Cardiac septum (tissue), 1 donor: Measurements from ENCODE around the genes EOLA2, MAGEA4, CSAG2 and ZNF185.

DNA sequence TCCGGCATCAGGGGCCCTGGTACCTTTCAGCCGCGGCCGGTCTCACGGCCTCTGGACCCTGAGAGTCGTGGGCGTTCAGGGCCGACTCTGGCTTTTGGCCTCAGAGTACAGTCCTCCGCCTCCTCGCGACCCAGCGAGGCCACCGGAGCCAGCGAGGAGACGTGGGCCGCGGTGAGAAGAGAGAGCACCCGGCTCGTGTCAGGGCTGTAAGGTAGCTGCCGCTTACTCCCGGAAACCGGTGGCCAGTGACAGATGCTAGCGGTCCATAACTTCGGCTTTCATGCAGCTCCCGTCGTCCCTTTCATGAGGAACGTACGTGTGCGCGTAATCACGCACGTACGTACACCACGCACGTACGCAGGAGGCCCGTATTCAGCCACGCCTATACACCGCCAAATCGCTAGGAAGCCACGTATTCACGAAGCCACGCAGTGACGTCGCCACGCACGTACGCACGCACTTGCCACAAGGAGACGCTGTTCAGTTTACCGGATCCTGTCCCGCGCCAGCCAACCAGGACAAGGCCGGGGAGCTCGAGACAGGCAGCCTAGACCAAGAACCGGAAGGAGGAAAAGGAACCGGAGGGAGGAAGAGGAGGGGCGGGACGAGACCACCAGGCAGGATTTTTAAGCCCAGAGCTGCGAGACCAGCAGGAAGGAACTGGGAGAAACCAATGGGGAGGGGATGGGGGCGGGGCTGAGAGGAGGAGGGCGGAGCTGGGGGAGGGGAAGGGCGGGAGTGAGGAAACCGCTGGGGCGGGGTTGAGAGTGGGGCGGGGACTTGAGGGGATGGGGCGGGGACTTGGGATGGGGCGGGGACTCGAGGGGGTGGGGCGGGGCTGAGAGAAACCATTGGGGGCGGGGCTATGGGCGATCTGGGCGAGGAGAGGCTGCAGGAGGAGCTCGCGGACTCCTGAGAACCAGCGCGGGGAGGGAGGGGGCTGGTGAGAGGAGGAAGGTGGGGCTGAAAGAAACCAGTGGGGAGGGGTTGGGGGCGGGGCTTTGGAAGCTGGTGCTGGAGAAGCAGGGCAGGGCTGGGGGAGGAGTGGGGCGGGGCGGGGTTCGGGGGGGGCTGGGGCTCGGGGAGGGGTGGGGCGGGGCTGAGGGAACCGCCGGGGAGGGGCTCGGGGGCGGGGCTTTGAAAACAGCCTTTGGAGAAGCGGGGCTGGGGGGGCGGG lies at the start of gene EOLA2:
Gene EOLA2, minus strand, starts transcription at position 322 of the 1,177 bp plus-strand sequence.
- PRO-cap = bidirectional peak, plus-strand start at position 483 of the sequence, minus-strand start at position 305 of the sequence; bidirectional peak, plus-strand start at position 851 of the sequence, minus-strand start at position 662 of the sequence

- PRO-cap = no peak
These were observed 160.4 kb upstream of the MAMLD1 start for GRCh38 chrX:150202691-150203227.

DNA sequence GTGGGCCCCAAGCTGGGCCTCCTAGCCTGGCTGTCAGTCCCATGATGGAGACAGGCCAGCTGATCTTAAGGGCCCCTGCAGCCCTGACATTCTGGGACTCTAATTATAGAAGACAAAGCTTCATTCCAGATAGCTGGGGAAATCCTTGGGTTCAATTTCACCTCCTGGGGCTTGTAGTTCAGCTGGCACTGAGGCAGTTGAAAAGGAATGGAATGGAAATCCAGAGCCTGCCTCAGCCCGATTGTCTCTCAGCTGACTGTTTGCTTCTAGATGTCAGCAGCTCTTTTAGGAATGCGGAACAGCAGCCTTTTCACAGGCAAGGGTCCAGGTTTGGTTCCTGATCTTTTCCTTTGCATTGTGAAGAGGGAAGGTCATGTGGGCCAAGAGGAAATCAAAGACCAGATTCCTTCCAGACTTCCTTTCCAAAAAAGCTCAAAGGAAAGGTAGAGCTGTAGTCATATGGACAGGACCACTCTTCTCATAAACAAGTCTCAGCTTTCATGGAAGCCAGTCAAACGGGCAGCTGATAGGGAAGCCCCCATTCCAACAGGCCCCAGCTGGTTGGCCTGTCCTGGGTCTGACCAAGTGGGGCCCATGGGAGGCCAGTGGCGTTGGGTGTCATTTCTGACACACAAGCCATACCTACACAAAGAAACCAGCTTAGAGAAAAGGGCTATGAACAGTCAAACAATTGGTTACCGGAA lies 149.8 kb upstream of the MAMLD1 start:
- PRO-cap = bidirectional peak, plus-strand start at position 446 of the sequence, minus-strand start at position 262 of the sequence

DNA sequence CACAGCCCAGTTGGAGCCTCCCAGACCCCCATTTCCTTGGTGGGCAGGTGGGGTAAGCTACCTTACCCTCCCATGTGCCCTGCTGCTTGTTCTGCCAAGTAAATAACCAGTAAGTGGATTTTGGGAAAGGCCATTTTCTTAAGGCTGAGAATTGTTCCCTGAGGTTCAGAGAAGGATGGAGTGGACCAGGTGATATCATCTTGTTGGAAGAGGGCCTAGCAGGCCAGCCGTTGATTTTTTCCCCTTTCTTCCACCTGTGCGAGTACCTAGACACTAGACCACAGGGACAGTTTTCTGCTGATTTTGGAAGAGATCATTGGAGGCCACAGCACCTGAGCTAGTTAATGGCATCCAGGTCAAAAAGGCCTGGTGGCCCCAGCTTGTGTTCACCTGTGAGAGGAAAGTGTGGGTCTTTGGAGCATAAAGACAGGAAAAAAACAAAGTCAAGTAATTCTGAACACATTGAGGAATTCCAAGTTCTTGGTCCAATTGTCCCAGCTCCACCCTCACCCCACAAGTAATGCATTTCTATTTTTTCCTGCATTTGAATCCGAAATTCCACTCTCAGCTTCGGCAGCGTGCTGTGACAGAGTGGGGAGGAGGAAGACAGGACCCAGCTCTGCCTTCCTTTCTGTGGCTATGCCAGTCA lies 8.2 kb downstream of the MAMLD1 start:
- PRO-cap = no peak

- PRO-cap = bidirectional peak, plus-strand start at chrX:150509203, minus-strand start at chrX:150509072
These were observed 59.5 kb upstream of the MTM1 start for GRCh38 chrX:150508920-150509403.

GRCh38 chrX:150879410-150880156 lies 18.9 kb downstream of the CD99L2 start:
- PRO-cap = no peak

GRCh38 chrX:150897495-150898024 lies 908 bp downstream of the CD99L2 start:
- PRO-cap = no peak

GRCh38 chrX:151912183-151913121 lies at the start of gene MAGEA4:
Gene MAGEA4 (plus strand): TSS chrX:151912889.
- PRO-cap = no peak

GRCh38 chrX:151953393-151954225 lies 20.9 kb downstream of the GABRE start:
- PRO-cap = no peak

DNA sequence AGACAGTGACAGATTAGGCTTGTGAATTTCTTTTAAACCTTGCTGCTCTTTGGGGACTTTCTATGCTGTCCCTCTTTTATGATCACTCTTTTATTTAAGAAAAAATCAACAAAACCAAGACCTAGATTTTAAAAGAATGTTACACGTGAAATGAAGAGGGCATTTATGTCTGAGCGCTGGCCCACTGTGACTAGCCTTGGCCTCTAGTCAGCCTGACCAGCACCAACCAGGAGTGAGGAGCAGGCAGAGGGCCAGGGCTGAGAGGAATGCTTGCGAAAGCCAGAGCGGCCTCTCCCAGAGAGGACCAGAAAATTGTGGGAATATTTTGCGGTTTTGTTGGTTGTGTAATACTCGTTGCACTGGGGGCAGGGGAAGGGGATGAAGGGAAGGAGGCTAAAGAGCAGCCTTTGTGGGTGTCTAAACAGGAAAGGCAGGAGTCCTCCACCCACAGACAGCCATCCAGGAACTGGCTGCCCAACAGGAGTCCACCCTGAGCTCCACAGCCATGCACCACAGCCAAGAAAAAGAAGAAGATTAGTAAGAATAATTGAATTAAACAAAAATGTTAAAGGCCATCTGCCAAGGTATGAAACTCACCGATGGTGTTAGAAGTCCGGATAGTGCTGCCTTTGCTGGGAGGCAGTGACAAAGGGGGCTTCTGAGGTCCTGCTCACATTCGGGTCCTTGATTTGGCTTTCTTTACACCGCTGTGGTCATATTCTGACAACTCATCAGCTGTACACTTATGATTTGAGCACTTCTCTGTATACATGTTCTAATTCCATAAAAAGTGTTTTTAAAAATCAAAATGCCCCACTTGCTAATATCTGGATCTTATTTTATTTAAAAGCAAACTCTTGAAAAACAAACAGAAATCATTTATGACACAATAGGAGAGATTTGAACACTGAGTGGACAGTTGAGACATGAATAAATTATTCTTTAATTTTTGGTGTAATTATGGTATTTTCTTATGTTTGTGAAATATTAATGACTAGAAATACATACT lies 3.6 kb downstream of the GABRE start:
- PRO-cap = no peak

- PRO-cap = unidirectional peak, plus-strand start at chrX:151973453
These were observed 1.3 kb downstream of the GABRE start for GRCh38 chrX:151972968-151973806.

DNA sequence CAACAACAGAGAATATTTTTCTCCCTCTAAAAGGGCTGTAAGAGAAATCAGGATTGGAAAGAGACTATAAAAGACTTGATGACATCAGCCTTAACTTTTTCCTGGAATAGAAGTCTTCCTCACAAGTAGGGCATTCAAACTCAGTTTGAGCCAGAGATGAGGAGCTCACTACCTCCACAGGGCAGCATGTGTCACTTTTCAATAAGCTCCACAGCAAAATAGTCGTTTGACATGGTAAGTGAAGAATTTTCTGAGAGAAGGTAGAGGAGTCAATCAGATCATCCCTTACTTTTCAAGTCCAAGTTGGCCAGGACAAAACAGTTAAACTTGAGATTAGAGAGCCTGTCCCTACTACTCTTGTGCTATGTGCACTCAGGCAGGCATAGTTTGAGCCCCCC lies 9.0 kb upstream of the GABRE start:
- PRO-cap = no peak

DNA sequence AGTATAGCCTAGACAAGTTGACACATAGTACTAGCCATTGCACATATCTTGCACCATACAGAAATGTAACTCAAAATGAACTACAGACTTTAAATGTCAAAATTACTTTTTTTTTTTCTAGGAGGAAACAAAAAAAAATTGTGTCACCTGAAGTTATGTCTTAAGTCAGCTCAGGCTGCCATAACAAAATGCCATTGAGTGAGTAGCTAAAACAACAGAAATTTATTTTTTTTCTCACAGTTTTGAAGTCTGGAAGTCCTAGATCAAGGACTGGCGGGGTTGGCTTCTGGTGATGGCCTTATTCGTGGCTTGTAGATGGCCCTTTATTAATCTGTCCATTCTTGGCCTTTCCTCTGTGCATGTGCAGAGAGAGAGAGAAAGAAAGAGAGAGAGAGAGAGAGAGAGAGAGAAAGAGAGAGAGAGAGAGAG lies at the start of gene CSAG2:
Gene CSAG2, minus strand, starts transcription at position 51 of the 429 bp plus-strand sequence.
- PRO-cap = no peak

DNA sequence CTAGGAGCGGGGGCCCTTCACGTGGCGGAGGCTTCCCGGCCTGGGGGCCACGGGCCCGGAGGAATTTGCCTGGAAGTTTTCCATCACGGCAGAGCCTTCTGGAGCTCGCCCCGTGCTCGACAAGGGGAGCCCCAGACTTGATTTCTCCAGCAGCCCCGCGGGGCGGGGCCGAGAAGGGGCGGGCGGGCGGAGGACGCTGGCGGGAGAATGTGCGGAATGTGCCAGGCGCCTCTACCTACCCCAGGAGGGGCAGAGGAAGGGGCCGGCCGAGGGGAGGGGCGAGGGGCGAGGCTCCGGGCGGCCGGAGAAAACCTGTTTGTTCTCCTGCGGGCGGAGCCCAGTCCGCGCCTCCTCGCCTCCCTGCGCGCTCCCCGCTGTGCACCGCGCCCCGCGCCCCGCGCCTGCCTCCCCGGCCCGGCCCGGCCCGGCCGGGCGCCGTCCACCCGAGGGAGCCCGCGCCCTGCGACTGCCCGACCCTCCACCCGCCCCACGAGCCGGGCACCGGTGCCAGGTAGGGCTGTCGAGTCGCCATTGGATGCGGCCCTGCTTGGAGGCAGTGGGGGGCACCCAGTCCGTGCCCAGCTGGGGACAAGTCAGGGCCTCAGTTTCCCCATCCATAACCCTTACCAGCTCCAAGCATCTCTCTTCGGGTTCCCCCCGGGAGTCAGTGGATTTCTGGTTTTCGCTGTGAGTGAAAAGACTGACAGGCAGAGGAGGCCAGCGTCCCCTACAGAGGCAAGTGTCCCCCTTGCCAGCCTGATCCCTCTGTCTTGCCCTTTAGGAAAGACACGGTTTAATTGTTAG lies at the start of gene ZNF185:
Gene ZNF185, plus strand, starts transcription at position 340 of the 804 bp plus-strand sequence.
- PRO-cap = bidirectional peak, plus-strand start at position 340 of the sequence, minus-strand start at position 209 of the sequence

GRCh38 chrX:152932468-152932982 lies 34.7 kb downstream of the ZNF185 start:
- PRO-cap = no peak

DNA sequence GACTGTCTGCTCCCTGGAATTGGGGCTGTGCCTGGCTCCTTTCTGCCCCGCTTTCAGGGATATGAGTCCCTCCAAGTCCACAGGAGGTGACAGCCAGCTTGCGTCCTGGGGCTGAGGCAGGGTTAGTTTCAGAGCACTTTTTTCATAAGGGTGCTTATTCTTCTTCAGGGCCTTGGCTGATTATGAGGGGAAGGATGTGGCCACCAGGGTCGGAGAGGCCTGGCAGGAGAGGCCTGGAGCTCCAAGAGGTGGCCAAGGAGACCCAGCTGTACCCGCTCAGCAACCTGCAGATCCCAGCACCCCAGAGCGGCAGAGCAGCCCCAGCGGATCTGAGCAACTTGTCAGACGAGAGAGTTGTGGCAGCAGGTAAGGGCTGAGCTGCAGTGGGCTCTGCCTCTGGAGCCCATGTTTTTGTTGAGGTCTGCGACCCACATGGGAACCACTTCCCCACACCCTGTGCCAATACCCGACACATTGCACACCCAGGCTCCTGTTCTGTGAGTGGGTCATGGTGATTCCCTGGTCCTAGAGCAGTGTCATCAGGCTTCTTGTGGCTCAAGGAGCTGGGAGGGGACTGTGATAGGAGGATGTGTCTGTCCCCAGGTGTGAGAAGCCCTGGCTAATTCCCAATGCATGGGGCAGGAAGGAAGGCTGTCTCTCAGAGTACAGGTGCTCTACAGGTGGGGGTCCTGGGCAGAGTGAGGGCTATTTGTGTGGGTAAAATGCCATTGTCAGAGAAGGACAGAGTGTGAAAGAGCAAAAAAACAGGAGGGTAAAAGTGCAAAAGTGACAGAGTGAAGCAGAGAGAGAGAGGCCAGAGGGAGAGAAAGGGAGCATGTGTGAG lies 47.5 kb downstream of the ZNF185 start:
- PRO-cap = no peak

DNA sequence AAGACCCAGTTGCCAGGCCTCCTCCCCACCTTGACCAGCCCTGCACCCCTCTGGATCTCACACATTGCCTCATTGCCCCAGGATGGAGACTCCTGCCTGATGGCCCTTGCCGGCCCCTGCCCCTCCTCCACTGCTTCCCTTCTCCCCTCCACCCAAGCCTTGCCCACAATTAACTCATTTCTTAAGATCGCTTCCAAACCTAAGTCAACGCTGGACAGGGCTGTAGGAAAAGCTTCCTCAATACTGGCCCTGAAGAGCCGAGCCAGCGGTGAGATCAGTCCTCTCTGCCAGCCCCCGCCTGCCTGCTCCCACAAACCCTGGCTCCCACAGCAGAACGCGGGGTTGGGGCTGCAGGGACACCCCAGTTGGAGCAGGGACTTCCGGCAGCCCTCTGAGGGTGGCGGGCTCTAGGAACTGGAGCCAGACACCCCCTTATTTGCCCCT lies 7.5 kb upstream of the HAUS7 start:
- PRO-cap = unidirectional peak, minus-strand start at position 132 of the sequence

DNA sequence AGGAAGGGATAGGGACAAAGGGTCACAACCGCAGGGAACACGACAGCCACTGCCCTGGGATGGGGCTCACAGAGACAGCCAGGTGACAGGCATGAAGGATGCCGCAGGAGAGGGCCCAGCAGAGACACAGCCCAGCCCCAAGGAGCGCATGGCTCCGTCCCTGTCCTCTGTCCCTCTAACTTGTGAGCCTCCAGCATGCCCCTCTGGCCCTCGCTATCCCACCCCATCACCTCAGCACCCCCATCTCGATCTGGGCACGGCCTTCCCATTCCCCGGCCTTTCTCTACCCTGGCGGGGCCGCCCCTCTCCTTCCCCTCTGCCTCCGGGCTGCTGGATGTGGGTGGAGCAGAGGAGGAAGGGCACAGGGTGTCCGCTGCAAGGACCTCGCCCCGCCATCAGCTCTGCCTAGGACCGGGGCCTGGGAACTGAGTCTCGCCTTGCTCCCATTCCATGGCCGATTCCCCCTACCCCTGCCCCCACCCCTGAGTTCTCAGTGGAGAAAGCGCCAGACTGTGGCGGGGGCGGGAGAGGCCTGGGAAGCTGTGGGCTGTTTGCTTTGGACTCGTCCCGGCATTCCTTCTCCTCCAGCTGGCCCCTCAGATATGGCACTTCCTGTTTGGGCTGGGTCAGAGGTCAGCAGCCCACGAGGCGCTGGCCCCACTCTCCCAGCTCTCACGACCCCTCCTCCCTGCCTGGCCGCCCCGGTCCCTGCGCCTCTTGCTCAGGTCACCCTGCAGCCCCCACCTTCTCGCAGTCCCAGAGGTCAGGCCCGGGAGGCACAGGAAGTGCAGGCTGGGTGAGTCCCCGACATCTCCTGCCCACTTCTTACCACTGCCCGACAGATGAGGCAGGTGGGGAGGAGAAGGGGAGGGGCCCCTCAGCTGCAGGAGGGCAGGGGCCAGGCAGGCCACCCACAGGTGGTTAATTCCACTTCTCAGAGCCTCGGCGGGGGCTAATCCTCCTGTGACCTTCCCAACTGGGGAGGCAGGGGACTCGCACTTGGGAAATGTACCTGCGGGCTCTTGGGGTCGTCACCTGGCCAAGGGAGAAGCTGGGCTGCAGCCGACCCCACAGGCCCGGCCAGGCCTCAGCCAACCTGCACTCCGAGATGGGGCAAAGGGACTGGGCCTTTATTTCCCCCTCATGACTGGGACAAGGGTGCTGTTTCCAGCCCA lies 6.4 kb upstream of the BGN start:
- PRO-cap = unidirectional peak, minus-strand start at position 472 of the sequence

- PRO-cap = no peak
These were observed 20.2 kb downstream of the ATP2B3 start for GRCh38 chrX:153537398-153538342.

- PRO-cap = no peak
These were observed 22.7 kb upstream of the DUSP9 start for GRCh38 chrX:153624131-153624830.